Cerebellum (tissue), 5 donors: ENCODE results near the gene UBB.

- PRO-cap, 3 experiments: no peak in any of the 3 experiments
- RAMPAGE, long total RNA: no peak
Observed at GRCh38 chr17:15447901-15448701, 19.3 kb downstream of the CDRT4 start.

DNA sequence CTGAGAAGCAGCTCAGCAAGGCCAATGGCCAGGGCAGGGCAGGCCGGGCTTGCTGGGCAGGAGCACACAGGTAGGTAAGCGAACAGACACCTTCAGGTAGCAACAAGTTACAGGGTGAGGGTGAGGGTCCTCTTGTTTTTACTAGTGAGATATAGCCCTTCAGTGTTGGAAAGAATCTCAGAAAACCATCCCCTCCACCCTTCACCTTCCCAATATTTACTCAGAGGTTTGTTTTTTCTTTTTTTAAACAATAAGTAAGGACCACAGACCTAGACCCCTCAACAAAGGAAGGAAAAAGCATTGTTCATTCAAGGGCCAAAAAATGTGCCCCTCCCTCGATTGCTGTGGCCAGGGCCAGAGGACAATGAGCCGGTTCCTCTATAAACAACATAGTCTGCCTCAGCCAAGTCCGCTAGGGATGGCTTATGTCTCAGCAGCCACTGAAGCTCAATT is 24.2 kb downstream of the TRIM16 start:
- PRO-cap, 3 experiments: no peak in any of the 3 experiments
- RAMPAGE, long total RNA: no peak

DNA sequence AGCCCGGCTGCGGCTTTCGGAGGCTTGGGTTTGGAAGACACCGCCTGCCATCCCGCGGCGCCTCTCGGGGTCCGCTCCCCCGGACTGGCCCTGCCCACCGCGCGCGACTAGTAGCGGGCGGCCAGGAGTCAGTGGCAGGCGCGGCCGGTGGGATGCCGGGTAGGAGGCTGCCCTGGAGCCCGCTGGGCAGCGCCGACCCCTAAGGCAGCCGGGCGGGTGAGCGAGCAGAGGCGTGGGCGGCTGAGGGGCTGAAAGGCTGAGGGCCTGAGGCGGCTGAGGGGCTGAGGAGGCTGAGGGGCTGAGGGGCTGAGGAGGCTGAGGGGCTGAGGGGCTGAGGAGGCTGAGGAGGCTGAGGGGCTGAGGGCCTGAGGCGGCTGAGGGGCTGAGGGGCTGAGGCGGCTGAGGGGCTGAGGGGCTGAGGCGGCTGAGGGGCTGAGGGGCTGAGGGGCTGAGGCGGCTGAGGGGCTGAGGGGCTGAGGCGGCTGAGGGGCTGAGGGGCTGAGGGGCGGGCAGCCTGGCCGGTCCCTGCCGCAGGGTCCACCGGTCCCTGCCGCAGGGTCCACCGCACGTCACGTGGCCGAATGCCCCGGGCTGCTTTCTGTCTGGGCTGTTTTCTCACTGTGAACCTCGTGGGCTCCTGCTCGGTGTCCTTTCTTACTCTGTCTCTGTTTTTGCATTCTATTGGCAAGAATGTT is 17.7 kb downstream of the TBC1D26 start:
- PRO-cap, 3 experiments: no peak in any of the 3 experiments
- RAMPAGE, long total RNA: no peak

DNA sequence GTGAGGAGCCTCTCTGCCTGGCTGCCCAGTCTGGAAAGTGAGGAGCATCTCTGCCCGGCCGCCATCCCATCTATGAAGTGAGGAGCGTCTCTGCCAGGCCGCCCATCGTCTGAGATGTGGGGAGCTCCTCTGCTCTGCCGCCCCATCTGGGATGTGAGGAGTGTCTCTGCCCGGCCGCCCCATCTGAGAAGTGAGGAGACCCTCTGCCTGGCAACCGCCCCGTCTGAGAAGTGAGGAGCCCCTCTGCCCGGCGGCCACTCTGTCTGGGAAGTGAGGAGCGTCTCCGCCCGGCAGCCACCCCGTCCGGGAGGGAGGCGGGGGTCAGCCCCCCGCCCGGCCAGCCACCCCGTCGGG is 77.7 kb upstream of the ADORA2B start:
- PRO-cap, 3 experiments: no peak in any of the 3 experiments
- RAMPAGE, long total RNA: no peak

GRCh38 chr17:15883892-15884120 is 61.1 kb upstream of the ADORA2B start:
- PRO-cap, 3 experiments: no peak in any of the 3 experiments
- RAMPAGE, long total RNA: no peak

- PRO-cap, 3 experiments: no peak in any of the 3 experiments
- RAMPAGE, long total RNA: no peak
Observed at GRCh38 chr17:15951995-15952636, 7.2 kb downstream of the ADORA2B start.

DNA sequence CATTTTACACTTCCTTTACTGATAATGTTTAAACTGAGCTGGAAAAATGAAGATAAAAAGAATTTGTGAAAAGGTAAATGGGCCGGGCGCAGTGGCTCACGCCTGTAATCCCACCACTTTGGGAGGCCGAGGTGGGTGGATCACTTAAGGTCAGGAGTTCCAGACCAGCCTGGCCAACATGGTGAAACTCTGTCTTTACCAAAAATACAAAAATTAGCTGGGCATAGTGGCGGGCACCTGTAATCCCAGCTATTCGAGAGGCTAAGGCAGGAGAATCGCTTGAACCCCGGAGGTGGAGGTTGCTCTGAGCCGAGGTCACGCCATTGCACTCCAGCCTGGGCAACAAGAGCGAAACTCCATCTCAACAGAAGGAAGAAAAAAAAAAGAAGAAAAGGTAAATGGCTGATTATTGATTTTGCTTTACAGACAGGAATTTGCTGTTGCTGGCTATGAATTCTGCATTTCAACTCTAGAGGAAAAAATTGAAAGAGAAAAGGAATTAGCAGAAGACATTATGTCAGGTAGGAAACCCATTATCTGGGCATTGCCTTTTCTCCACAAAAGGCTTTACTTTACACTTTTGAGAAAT is 6.5 kb downstream of the TTC19 start:
- PRO-cap, 3 experiments: no peak in any of the 3 experiments
- RAMPAGE, long total RNA: no peak

DNA sequence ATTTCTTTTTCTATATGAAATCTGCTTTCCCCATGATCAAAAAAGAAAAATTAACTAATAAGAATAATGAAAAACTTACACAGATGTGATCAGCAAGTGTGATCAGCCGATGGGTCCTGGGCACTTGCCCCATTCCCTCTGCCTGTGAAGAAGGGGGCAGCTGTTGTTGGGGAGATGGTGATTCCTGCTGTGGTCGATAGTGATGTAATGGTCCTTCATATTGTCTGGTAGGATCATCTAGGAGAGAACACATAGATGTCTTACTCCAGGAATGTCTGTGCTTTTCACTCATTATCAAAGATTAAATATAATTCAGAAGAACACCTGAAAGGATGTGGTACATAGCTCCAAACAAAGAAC is 58.2 kb downstream of the TTC19 start:
- PRO-cap, 3 experiments: no peak in any of the 3 experiments
- RAMPAGE, long total RNA: no peak

- PRO-cap, 3 experiments: no peak in any of the 3 experiments
- RAMPAGE, long total RNA: no peak
Observed at GRCh38 chr17:16132645-16133372, 82.5 kb downstream of the NCOR1 start.

DNA sequence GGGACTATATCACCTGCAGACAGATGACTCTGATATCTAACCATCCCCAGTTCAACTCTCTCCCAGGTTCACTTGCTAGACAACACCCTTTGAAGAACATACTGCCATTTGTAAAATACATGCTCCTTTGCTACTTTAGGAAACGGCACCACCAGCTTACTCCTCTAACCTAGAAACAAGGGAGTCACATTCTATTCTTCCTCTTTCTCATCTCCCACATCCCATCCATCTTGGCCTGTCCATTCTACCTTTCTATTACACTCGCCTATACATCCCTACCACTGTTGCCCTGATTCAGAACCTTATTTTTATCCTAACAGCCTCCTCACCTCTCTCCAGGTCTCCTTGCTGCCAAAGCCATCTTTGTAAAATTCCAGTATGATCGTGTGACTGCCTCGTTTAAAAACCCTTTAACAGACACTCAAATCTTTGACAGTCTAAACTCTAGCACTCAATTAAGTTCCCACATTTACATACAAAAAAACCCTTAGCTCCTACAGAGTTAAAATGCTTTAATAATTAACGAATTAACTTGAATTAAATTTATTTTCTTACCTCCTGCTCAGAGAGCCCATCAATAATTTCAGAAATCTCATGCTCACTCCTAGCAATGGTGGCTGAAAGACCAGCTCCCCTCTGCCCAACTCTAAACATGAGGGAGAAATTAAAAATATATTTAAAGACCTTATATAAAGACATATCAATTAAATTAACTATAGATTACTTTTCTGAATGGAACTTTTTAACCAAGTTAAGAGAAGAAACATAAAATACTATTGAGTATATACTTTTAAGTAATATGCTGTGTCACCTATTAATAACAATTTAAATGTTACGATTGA is 72.1 kb downstream of the NCOR1 start:
- PRO-cap, 3 experiments: no peak in any of the 3 experiments
- RAMPAGE, long total RNA: no peak

DNA sequence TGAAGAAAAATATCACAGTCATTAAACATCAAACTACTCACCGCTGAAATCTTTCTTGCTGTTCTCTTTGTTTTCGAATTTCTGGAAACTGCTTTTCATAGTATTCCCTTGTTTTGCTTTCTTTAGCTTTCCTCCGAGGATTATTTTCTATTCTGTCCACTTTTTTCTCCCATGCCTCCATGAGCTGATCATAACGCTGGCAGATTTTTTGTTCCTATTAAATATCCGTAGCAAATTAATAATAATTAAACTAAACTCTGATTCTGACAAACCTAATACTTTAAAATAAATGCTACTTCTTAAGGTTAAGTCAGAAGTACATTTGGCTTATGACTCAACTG is 69.0 kb downstream of the NCOR1 start:
- PRO-cap, 3 experiments: no peak in any of the 3 experiments
- RAMPAGE, long total RNA: no peak

DNA sequence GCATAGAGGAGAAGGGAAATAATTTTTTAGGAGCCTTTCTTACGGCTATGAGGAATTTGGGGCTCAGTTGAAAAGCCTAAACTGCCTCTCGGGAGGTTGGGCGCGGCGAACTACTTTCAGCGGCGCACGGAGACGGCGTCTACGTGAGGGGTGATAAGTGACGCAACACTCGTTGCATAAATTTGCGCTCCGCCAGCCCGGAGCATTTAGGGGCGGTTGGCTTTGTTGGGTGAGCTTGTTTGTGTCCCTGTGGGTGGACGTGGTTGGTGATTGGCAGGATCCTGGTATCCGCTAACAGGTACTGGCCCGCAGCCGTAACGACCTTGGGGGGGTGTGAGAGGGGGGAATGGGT is at the start of gene UBB:
TSS of gene UBB (plus strand) at position 205 of the 352 bp plus-strand sequence.
- PRO-cap, 3 experiments: peak in 3 of 3 experiments; most common plus-strand start position 209 of the sequence (in 2); most common minus-strand start position 112 of the sequence (in 2)
- RAMPAGE, long total RNA: start-site peak on the plus strand centred at position 197 of the sequence, 65 bp wide, 3,865 and 3,976 reads in 2 replicates

DNA sequence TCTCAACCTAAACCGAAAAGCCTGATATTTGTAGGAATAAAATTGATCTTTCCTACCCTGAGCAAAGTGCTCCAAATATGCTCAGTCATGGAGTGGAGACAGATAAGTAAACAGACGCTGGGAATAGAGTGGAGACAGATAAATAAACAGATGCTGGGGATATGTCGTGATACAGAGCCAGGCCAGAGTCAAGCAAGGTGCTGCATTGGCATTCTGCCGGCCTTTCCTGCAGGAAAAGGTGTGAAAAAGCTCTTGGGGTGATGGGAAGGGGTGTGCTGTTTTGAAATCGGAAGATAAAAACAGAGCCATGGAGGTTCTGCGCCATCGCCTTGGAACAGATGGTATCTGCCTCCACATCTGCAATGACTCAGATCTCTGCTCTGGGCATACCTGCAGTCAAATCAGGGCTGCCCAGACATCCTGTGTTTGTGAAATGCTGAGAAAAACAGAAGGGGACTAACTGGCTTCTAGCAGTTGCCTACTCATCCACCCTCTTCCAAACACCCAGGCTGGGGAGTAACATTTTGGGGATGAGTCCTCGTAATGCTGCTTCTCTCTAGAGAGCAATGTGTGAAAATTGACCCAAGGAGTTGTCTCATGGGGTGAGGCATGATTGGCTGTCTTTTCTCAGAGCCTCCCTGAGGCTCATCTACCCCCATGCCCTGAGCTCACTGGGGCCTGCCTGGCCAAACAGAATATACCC is 16.8 kb upstream of the TRPV2 start:
- PRO-cap, 3 experiments: no peak in any of the 3 experiments
- RAMPAGE, long total RNA: no peak

DNA sequence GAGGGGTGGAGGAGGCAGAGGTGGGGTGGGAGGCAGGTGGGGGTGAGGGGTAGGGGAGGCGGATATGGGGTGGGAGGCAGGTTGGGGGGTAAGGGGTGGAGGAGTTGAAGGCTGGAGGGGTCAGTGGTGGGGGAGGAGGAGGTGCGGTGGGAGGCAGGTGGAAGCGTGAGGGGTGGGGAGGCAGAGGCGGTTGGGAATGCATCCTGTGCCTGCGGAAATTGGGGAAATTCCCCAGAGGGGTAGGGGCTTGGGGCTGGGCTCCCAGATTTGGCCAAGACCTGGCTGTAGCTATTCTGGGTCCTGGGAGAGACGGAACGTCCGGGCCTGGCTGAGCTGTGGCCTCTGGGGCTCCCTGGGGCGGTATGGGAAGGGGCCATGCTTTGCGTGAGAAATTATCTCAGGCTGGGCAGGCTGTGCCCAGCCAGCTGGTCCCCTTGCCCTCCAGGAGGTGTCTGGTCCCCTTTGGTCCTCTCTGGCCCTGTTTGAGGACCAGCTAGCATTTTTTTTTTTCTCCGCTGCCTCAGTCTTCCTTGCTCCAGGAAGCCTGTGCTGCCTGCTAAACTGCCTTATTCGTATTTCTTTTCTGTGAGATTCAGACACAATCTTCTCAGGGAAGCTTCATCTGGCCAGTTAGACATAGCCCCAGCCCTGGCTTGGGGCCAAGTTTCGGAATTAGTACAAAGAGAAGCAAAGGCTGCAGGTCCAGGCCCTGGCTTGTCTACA is 7.4 kb upstream of the TRPV2 start:
- PRO-cap, 3 experiments: no peak in any of the 3 experiments
- RAMPAGE, long total RNA: no peak

DNA sequence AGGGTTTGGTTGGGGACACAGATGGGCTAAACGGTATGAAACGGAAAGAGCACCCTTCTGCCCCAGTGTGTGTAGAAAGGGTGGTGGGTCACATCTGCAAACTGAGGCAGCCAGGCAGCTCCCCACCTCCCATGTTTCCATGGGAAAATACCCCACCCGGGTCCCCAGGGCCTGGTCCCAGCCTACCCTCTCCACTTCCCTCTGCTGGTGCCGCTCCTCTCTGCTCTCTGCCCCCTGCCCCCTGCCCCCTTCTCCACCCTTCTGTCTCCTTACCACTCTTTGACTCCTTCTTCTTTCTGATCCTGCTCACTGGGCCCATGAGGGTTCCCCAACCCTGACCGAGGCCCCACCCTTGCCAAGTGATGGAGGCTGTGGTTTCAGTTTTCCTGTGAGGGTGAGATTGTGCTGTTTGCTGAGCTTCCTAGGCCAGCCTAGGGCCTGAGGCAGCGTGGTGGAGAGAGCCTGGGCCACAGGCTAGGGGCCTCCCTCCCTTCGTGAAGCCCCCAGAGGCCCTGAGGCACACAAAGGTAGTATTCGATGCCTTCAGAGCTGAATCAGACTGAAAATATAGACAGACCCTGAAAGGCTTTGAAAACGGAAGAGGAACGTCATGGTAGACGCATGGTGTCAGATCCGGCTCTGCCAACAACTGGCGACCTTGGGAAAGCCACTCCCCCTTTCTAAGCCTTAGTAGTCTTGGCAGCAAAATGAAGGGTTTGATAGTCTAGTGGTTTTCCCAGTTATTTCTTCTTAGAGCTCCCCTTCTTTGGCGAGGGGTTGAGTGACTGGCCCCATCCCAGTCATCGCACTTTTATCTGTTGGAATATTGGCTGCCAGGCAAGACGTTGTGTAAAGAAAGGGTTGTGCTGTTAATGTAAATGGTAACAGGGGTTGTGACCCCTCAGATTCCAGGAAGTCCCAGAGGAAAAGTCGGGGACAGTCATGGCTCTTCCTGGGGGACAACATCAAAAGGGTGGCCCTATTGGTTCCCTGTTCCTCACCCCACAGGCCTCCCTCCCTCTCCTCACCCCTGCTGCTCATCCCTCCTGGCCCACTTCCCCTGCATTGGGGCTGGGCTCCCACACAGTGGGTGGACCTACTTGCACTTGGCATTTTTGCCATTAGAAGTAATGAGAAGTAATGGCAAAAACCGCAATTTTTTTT is 1.1 kb downstream of the TRPV2 start:
- PRO-cap, 3 experiments: no peak in any of the 3 experiments
- RAMPAGE, long total RNA: no peak

DNA sequence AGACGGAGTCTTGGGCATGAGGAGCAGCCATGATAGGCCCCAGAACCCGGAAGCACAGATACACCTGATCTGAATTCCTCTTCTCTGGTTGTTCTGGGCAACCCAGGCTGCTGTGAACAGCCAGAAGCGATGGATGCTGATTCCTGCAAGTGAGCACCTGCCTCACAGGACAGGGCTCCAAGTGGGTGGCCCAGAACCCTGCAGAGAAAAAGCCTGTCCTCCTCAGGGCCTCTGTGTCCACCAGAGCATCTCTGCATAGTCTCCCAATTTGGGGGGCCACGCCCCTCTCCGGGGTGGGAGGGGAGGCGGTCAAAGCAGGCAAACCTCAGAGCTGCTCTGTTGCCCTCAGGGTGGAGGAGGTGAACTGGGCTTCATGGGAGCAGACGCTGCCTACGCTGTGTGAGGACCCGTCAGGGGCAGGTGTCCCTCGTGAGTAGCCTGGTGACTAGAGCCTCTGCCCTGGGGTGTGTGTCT is 19.2 kb downstream of the TRPV2 start:
- PRO-cap, 3 experiments: no peak in any of the 3 experiments
- RAMPAGE, long total RNA: no peak

DNA sequence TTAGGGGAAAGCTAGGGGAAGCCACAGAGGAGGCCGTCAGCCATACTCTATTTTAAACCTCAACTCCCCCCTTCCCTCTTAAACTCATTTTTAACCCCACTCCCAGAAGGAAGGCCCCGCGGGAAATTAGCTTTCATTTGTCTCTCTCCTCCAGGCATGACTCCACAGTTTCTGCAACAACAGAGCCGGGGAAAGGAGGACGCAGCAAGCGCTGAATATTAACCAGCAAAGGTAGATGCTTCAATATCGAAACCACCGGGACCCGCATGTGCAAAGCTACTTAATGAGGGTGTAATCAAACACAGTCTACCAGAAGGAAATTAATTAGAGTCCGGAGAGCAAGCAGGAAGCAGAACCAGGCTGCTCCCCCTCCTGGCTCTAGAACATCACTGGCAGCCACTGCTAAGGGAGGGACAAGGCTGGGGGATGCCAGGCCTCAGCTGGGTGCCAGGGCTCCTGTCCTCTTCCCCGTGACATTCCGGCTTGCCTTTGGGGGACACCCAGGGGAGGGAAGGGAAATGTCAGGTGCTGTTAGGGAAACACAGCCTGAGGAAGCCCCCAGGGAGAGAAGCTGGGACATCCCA is 21.8 kb downstream of the LRRC75A start:
- PRO-cap, 3 experiments: no peak in any of the 3 experiments
- RAMPAGE, long total RNA: no peak

DNA sequence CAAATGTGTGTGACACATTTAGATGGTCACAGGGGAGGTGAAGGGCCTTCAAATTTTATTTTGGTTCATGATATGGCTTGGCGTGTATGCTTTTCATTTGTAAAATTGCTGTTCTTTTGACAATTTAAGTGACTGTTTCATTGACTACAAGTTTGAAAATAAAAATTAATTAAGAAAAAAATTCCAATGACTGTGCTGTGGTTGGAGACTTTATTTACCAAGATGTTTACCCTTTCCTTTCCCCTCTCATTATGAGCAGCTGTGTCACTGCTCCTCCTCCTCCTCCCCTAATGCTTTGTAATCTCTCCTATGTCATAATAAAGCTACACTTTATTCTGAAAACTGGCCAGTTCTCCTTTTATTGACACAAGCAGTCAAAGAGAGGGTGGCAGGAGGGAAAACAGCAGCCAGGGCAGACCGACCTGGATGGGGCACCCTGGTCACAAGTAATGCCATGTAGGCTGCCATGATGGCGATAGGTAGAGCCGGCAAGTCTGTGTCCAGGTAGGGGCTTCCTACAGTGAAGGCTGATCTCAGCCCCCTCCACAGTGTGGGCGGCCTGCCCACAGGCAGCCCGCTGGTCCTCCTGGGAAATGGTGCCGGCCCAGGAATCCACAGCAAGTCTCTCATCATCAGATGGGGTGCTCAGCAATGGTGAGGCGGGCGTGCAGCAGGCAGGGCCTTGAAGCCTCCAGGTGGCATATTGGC is 49.2 kb downstream of the TNFRSF13B start:
- PRO-cap, 3 experiments: no peak in any of the 3 experiments
- RAMPAGE, long total RNA: no peak

DNA sequence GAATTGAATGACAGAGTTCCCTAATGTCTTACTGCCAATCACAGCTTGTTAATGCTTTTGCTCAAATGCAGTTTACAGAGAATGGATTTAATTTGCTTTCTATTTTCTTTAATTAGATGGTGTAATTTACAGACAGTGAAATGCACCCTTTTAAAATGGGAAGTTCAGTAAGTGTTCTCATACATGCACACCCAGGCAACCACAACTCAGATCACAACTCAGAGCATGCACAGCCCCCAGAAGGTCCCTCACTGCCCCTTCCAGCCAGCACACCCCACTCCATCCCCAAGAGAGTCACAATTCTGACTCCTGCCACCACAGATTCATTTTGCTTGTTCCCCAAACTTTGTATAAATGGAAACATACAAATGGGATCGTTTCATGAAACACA is 3.2 kb upstream of the TNFRSF13B start:
- PRO-cap, 3 experiments: no peak in any of the 3 experiments
- RAMPAGE, long total RNA: no peak

DNA sequence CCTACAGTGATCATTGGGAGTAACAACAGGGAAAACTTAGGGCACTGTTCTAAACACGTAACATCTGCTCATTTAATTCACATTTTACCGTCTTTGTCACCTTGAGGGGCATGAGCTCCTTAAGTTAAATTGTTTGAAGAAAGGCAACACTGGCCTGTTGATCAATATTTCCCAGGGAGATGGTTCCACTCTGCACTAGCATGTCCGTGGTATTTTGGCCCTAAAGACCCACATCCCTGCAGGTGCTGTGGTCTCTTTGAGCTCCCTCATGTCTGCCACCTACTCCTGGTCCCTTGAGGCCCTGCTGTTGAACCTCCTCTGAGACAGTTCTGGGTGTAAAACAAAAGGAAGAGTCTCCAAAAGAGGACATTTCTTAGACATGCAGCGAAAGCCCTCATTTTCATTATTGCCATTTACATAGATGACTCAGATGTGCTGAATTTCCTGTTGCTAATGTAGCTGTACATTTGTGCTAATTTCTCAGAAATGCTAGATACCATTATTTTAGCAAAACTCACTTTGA is 4.2 kb upstream of the TNFRSF13B start:
- PRO-cap, 3 experiments: no peak in any of the 3 experiments
- RAMPAGE, long total RNA: no peak